SK-N-DZ (cell line): ENCODE data around the genes TIMM10, OR6Q1, OR5B3, OR5B12 and GLYAT.

DNA sequence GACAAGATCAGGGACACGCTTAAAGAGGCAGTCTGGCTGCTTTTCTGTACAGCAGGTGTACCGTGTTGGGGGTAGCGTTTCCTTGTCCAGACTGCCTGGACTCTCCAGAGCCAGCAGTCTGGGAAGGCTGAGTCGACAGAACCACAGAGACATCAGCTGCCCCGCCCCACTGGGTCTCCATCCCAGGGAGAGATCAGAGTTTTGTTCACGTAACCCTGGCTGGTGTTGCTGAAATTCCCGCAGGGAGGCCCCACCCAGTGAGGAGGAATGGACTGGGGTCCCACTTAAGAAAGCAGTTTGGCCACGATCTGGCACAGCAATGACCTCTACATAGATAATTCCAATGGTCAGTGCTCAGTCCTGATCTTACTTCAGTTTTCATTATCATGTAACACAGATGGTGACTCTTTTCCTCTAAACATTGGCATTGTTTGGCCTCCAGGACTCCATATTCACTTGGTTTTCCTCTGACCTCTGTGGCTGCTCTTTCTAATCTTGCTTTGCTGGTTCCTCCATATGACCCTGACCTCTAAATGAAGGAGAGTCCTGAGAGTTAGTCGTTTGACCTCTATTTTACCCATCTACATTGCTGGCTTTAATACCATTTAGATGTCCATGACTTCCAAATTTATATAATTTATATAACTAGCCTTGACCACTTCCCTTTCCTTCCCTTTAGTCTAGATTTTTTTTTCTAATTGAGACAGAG lies 89.6 kb upstream of the LRRC55 start:
RAMPAGE:
- cytosol, long total RNA, result no peak
- nucleus, long total RNA, result no peak

DNA sequence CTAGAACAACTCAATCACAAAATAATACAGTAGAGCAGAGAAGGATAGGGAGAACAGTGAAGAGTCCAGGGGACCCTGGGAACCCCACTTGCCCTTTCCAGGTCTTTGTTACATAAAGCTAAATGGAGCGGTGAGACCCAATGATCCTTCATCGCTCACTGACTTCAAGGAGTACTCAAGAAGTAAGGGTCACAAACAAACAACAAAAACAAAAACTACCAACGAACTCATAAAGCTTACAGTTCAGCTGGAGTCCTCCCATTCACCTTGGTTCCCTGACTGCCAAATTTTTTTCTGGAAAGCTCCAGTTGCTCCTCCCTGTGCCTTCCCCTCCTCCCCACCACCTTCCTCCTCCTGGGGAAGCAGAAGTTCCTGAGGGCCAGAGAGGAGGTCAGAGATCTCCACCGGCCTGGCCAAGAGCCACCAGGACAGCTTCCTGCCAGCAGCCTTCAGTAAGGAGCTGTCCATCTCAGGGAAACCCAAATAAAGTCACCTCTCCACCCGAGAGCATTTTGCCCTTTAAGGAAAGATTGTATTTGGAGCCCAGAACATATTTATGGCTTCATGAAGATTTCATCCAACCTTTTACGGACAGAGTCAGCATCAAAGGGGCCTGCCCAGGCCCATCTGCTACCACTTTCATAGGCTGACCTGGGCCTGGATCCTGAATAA lies 20.1 kb downstream of the APLNR start:
RAMPAGE:
- cytosol, long total RNA, result no peak
- nucleus, long total RNA, result no peak

DNA sequence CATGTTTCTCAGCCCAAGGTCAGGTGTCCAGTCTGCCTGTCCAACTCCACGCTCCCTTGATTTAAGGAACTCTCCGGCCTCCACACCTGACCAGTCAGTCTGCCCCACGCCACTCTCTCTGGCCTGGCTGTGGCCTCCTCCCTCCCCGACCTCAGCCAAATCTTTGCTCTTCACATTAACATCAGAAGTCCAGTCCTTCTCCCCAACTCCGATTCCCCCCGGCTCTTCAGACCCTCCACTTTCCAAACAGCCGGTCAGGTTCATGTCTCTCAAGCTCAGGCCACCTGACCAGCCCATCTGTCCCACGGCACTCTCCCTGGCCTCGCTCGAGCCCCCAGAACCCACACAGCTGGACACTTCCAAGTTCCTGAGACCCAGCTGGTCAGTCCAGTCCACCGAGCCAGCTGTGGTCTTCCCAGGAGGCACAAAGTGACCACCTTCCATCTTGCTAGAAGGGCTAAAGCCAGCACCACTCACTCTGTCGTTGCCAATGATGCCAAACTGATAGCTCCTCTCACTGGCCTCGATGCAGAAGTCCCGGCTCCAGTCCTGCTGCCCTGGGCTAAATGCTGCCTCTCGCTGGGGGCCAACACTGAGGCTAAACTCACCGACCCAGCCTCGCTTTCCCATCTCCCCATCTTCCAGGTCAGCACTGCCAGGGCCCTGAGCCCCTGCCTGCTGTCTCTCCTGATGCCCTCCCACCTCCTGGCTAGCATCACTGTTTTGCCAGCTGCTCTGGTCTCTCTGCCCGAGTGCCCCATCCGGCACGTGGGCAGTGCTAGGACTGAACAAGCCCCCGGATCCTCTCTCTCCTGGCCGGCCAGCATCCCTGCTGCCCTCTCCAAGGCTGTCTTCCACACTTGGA lies 15.7 kb downstream of the TNKS1BP1 start:
RAMPAGE:
- cytosol, long total RNA, result no peak
- nucleus, long total RNA, result no peak

GRCh38 chr11:57313400-57314049 lies 11.2 kb downstream of the TNKS1BP1 start:
RAMPAGE:
- cytosol, long total RNA, result no peak
- nucleus, long total RNA, result no peak

RAMPAGE:
- cytosol, long total RNA, result no peak
- nucleus, long total RNA, result no peak
These were observed 9.7 kb downstream of the TNKS1BP1 start for GRCh38 chr11:57314995-57315513.

RAMPAGE:
- cytosol, long total RNA, result no peak
- nucleus, long total RNA, result no peak
These were observed 1.2 kb downstream of the TNKS1BP1 start for GRCh38 chr11:57323485-57324026.

GRCh38 chr11:57327208-57327583 lies 2.4 kb upstream of the TNKS1BP1 start:
RAMPAGE:
- cytosol, long total RNA, result no peak
- nucleus, long total RNA, result no peak

RAMPAGE:
- cytosol, long total RNA, result no peak
- nucleus, long total RNA, result no peak
These were observed 2.9 kb upstream of the TNKS1BP1 start for GRCh38 chr11:57327584-57328037.

GRCh38 chr11:57336226-57336649 lies 546 bp upstream of the SSRP1 start:
RAMPAGE:
- cytosol, long total RNA, result no peak
- nucleus, long total RNA, result no peak

GRCh38 chr11:57463159-57463915 lies 3.0 kb downstream of the RTN4RL2 start:
RAMPAGE:
- cytosol, long total RNA, result no peak
- nucleus, long total RNA, result no peak

RAMPAGE:
- cytosol, long total RNA, result start-site peak on the minus strand at chr11:57530683-57530759, 2,593 and 1,305 reads in 2 replicates
- nucleus, long total RNA, result start-site peak on the minus strand at chr11:57530705-57530754, 428 and 34 reads in 2 replicates
These were observed at the start of gene TIMM10 for GRCh38 chr11:57530564-57531903. Gene TIMM10 (minus strand): TSS chr11:57530754.

RAMPAGE:
- cytosol, long total RNA, result no peak
- nucleus, long total RNA, result no peak
These were observed 1.9 kb upstream of the UBE2L6 start for GRCh38 chr11:57569271-57569871.

DNA sequence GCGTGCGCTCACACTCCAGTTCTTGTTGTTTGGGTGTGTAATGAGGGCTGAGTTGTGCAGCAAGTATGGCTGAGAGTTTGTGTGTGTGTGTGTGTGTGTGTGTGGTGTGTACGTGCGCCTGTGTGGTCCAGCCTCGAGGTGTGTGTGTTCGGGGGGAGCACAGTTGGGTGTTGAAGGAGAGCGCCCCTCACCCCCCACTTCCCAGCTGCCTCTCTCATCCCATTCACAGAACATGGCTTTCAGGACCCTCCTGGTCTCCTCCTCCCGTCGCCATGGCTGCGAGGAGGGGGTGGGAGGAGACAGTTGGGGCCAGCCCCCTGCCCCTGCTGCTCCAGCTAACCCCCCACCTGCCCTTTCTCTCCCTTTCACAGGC lies 10.6 kb downstream of the YPEL4 start:
RAMPAGE:
- cytosol, long total RNA, result no peak
- nucleus, long total RNA, result no peak

DNA sequence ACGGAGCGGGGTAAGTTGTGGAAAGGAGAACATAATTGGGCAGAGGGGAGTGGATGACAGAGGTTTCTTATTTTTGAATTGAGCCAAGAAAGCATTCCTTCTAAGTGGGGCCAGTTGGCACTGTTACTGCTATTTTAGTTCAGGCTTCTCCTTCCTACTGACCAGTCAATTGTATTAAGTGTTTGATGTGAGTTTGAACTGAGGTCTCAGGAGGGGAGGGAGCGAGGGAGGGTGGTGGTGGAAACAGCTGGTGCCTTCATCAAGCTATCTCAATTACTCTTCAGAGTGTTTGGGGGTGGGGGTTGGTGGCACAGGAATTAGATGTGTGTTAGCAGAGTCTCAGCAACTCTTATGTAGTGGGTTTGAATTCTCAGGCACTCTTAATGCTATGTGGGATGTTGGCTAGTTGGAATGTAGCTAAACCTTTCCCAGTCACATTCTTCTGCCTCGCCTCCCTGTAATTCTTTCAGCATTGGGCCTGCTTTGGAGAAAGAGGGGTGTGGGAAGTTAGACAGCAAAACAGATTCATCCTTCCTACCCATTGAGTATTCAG lies 14.5 kb downstream of the CTNND1 start:
RAMPAGE:
- cytosol, long total RNA, result no peak
- nucleus, long total RNA, result no peak

RAMPAGE:
- cytosol, long total RNA, result no peak
- nucleus, long total RNA, result no peak
These were observed 19.1 kb upstream of the OR9Q1 start for GRCh38 chr11:58004449-58005203.

DNA sequence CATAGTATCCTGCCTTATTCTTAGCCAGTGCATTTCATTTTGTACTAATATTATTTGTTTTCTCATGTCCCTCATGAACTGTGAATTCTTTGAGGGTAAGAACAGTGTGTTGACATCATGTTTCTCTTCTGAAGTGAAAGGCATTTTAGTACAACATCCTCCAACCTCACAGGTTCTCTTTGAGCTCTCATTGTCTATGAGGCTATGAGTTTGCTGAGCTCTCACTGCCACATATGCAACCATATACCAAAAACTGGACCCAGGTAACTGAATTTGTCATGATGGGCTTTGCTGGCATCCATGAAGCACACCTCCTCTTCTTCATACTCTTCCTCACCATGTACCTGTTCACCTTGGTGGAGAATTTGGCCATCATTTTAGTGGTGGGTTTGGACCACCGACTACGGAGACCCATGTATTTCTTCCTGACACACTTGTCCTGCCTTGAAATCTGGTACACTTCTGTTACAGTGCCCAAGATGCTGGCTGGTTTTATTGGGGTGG lies at the start of gene OR6Q1:
Gene OR6Q1, plus strand, starts transcription at position 234 of the 504 bp plus-strand sequence.
RAMPAGE:
- cytosol, long total RNA, result no peak
- nucleus, long total RNA, result no peak

DNA sequence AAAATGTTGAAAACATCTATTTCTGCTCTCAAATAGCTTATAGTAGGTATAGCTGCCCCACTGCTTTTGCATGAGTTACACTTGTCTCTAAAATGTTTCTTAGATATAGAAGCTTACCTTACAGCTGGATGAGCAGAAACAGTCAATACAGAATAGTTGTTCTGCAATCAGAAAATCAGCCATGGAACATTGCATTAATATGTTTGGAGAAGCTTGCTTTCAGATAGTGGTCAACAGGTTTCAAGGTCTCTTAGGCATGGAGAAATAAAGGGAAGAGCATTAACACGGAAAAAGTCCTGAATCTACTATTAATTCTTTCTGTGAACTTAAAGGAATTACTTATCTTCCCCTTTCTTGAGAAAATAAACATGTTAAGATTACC lies at the start of gene OR5B3:
Gene OR5B3, minus strand, starts transcription at position 191 of the 382 bp plus-strand sequence.
RAMPAGE:
- cytosol, long total RNA, result no peak
- nucleus, long total RNA, result no peak

GRCh38 chr11:58442171-58442544 lies at the start of gene OR5B12:
Gene OR5B12 (minus strand): TSS chr11:58442236.
RAMPAGE:
- cytosol, long total RNA, result no peak
- nucleus, long total RNA, result no peak

DNA sequence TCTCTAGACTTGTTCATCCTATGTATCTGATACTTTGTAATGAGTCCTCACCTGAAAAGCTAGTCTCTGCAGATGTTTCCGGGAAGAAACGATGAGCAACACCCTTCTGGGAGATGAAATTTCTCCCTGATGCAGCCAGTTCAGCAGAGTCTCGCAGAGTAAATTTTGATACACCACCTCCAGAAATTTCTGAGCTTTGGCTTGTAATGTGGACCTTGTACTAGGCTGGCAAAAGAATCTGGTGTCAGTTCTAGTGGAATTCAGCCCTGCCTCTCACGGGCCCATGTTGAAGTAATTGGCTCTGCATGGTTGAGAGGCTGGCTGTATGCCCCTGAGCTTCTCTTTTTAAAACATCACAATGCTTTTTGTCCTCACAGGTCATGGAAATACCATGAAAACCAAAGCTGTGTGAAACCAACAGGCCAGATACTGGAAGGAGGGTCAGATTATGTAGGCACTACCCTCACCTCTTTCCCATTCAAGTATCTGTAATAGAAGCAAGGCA lies at the start of gene GLYAT:
Gene GLYAT, minus strand, starts transcription at position 160 of the 505 bp plus-strand sequence.
RAMPAGE:
- cytosol, long total RNA, result no peak
- nucleus, long total RNA, result no peak

GRCh38 chr11:58926215-58926622 lies 13.1 kb upstream of the GLYATL1 start:
RAMPAGE:
- cytosol, long total RNA, result no peak
- nucleus, long total RNA, result no peak